Endodermal cell (in vitro differentiated cells): ENCODE measurements around the genes PITPNM2, MTRFR and SBNO1.

GRCh38 chr12:122872890-122873757 is 22.8 kb downstream of the VPS37B start:
- PRO-cap: no peak

DNA sequence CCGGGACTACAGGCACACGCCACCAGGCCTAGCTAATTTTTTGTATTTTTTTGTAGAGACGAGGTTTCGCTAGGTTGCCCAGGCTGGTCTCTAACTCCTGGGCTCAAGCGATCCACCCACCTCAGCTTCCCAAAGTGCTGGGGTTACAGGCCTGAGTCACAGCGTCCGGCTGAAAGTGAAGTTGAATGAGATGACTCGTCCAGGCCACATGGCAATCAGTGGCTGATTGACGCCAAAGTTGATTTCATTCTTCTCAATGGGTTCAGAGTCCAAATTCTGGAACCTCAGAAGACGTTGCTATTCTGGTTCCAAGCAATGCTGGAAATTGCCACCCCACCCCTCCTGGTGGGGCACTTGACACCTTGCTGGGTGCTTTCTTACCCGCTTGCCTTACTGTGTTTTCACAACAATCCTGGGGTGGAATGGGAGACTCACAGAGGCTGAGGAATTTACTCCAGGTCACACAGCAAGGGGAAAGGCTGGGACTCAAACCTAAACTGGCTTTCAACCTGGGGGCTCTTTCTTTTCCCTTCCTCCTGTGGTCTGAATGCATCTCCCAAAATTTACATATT is 14.8 kb downstream of the ABCB9 start:
- PRO-cap: no peak

DNA sequence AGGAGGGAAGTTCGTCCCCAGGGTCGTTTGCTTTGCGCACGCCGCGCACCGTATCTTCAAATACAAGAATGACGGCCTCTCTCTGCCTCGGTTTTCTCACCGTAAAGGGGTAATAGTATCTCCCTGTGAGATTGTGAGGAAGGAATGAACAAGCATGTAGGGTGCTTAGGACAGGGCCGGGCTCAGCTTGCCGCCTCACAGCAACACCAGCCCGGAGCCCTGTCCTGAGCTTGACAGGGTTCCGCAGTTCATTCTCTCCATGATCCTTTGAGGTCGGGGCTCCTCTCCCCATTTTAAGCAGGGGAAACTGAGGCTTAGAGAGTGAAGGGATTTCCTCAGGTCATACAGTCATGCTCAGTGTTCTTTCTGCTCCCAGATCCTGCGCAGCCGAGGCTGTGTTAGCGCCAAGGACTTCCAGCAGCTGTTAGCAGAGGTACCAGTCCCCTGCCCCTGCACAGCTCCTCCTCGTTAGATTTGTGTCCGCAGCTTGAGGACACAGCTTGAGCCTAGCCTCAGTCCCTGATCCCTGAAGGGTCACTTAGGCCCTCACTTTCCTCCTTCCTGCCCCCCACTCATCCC is 480 bp downstream of the OGFOD2 start:
- PRO-cap: bidirectional peak, plus-strand start outside the sequence, minus-strand start at position 476 of the sequence

DNA sequence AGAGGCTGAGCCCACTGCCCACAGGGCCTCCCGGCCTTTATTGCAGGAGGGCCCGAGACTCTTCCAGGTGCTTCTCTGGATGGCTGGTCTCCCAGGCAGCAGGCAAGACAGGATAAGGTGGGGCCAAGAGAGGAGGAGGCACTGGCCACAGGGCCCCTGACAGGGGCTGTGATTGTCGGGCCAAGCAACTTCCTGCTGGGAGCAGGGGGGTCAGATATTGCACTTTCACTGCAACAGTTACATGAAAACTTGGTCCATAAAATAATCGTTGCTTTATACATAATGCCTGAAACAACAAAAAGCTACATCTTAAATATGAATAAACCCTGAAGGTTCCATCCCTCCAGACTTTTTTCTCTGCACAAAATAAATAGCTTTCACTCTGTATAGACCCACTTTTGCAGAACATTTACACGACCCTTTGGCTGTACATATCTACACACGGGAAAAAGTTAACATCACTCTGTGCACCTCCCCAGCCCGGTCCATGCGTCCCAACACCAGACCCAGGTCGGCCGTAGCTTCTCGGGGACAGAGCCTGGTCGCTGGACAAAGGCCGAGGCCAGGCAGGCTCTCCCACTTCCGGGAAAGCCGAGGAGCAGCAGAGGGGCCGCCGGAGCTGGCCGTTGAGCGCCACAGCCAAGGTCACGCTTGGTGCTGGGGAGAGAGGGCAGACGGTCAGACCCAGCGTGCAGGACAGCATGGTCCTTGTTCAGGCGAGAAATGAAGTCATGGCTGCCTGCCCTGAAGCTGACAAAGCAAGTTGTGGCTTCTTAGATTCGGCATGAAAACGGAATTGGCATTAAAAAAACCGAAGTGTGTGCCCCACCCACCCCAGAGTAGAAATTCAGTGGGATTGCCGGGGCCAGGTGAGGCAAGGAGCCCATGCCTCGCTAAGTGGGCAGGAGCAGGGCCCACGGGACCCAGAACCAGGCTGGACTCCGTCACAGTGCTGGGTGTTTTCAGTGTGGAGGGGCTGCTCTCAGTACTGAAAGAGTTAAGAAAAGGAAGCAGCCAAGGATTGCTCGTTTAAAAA is 4.0 kb downstream of the ARL6IP4 start:
- PRO-cap: no peak

DNA sequence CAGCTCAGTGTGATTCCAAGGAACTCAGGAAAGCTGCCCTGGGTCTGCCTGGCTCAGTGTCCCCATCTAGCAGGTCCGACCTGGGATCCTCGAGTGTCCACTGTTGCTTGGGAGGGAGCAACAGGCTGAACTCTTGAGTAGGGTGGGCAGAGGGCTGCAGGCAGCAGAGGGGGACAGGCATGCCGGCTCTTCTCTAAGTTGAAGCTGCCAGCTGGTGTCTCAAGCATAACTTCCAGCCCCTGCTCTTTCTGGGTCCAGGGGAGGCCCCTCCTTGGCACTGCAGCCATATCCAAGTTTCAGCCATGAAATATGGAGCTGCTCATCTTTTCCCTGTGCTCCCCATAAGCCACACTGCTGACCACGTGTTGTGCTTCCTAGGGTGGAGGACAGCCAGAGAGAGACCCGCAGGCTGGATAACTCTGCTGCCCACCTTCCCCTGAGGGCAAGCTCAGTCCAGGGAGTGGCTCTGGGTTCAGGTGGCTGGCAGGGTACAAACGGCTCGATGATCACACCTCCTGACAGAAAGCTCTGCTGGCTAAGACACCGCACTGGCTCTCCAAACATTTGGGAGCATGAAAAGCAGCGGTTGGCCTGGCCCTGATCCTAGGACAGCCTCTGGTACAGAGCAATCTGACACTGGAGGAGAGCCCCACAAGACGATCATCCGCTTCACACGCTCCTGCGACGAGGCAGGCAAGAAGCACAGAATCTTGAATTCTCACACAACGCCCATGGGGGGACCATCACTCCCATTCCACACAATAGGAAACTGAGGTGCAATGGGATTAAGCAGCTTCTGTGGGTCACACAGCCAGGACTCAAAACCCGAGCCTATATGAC is 79.7 kb downstream of the PITPNM2 start:
- PRO-cap: no peak

DNA sequence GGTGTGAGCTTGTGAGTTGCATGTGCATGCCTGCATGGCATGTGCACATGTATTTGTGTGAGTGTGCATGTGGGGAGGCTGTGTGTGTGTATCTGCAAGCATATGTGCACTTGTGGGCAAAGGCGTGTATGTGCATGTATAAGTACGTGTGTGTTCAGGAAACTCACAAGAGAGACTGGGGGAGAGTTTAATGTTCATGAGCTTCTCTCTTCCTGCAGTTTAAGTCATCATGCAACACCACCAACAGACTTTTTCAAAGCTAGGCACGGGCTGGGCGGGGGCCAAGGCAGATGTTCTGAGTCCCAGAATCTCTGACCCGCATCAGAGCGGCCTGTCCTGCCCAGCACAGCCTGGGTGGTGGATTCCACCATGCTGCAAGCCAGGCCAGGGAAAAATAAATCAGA is 75.8 kb downstream of the PITPNM2 start:
- PRO-cap: no peak

- PRO-cap: no peak
Observed at GRCh38 chr12:123076779-123077754, 73.8 kb downstream of the PITPNM2 start.

- PRO-cap: no peak
Observed at GRCh38 chr12:123094601-123095102, 56.2 kb downstream of the PITPNM2 start.

GRCh38 chr12:123118462-123119166 is 32.3 kb downstream of the PITPNM2 start:
- PRO-cap: no peak

DNA sequence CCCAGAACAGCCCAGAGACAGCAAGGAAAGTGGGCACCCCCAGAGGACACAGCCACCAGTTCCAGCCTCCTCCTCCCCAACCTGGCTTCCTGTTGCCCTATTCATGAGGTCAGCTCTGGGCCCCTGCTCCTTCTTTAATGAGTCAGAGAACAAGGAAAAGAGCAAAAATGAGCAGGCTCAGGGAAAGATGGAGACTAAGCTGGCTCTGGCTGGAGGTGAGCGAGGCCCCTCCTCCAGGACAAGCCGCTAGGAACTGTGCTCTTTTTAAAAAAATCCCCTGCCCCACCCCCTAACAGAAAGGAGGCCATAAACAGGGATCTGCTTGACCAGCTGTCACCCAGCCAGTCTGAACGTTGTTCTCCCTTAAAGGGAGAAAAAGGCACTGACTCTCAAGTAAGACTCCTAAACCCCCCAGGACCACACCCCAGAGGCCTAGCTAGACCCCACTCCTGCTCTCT is 10.6 kb downstream of the PITPNM2 start:
- PRO-cap: no peak

DNA sequence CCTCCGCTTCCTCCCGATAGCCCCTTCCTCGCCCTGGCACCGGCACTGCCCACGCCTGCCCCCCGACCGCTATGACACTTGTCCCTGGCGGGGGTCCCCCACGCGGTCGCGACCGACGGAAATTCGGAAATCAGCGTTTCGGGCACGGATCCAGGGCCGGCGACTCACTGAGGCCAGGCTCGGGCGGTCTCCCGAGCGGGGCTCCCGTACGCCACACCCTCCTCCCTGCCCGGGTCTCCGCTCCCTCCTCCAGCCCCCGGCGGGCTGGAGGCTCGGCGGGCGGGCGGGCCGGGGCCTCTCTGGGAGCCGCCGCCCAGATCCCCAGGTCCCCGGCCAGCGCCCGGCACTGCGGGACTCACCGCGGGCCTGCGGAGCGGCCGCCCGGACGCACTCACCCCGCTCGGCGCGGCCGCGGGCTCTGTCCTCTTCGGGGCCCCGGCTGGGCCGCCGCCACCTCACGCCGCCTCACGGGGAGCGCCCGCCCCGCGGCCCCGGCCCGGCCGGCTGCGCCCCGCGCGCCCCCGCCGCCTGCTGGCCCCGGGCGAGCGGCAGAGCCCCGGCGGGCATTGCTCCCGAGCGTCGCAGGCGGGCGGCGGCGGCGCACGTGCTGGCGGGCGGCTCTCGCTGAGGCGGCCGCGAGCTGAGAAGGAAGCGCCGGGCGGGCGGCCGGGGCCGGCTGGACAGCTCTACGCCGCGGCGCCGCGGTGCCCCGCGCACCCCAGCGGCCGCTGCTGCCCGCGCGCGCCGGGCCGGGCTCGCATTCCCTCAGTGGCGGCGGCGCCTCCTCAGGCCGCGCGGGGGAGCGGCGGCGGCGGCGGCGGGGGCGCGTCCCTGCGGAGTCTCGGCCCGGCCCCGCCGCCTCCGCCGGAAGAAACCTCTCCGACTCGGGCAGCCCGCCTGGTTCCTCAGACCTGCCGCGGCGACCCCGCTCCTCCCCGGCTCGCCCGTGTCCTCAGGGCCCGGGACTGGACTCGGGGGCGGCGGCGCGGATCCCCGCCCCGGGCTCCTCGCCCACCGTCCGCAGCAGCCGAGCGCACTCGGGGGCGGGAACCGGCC is at the start of gene PITPNM2:
PITPNM2 (minus strand) TSS at position 733 of the 1,056 bp plus-strand sequence.
- PRO-cap: bidirectional peak, plus-strand start at position 324 of the sequence, minus-strand start at position 164 of the sequence; bidirectional peak, plus-strand start at position 575 of the sequence, minus-strand start at position 448 of the sequence; bidirectional peak, plus-strand start at position 869 of the sequence, minus-strand start at position 678 of the sequence; bidirectional peak, plus-strand start at position 958 of the sequence, minus-strand start at position 967 of the sequence

DNA sequence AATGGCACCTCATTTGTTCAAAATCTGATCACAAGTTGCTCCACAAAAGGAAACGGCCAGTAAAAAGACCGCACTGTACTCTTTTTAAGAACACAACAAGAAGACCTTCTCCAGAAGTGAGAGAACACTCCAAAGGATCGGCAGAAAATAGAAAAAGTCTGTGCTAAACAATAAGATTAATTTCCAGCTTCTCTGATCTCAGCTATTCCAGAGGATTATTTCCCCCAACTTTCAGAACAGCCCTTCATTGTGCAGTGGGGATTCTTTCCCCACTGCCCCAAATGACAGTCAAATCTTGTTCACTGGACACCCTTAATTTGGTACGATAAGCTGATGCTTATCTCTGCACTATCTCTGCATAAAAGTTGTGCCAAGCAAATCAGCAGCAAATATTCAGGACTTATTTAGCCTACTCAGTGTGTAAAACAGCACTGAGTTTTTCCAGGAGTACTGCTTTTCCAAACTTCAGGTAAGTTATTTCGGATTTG is 5.2 kb downstream of the MPHOSPH9 start:
- PRO-cap: no peak

- PRO-cap: no peak
Observed at GRCh38 chr12:123229043-123229679, 3.8 kb downstream of the MPHOSPH9 start.

DNA sequence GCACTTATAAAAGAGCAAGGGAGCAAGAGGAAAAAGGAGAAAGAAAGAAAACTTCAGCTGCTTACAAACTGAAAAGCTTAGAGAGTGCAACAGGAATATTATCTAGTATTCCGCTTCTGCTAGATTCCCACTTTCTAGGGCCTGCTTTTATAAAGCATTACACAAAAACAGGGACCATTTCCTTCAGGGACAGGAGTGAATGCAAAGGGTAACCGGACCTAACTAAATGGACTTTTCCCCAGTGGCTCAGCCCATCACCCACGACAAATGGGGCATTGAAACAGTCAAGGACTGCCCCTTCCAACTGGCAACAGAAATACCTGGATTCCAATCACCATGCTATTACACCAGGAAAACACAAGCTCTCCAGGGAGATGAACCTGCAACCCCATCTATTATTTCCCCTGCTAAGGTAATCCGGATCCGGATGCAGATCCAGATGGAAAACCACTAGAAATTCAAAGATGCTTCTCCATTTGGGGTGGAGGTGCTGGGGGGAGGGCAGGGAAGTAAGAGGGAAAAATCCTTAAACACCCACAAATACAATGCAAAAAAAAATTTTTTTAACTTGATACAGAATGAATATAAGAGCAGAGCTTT is 1.0 kb downstream of the MPHOSPH9 start:
- PRO-cap: no peak

- PRO-cap: bidirectional peak, plus-strand start at chr12:123233486, minus-strand start at chr12:123233101; unidirectional peak, plus-strand start at chr12:123233712
Observed at GRCh38 chr12:123233300-123234006, at the start of gene MTRFR. MTRFR (plus strand) TSS chr12:123233436.

GRCh38 chr12:123243825-123244379 is 10.7 kb downstream of the MTRFR start:
- PRO-cap: no peak

DNA sequence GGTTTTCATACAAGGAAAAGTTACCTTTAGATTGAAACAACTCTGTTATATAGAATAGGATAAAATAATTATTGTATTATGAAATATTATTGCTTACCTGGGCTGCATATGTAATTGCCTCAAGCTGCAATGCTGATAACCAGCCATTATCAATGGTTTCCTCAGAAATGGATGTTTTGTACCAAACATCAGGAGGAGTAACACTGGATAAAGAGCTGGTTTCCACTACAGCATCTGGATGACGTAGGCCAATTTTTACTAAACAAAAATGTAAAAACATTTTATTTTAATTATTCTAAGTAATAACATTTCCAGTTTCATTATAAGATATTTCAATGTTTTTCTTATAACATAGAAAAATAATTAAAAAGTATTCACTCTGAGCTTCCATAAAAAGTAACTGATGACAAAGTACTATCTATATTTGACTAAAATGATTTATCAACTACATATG is 30.7 kb downstream of the SBNO1 start:
- PRO-cap: no peak

GRCh38 chr12:123364609-123365532 is at the start of gene SBNO1:
SBNO1 (minus strand) TSS chr12:123364847.
- PRO-cap: bidirectional peak, plus-strand start at chr12:123364761, minus-strand start at chr12:123364838; bidirectional peak, plus-strand start at chr12:123365399, minus-strand start at chr12:123365218

DNA sequence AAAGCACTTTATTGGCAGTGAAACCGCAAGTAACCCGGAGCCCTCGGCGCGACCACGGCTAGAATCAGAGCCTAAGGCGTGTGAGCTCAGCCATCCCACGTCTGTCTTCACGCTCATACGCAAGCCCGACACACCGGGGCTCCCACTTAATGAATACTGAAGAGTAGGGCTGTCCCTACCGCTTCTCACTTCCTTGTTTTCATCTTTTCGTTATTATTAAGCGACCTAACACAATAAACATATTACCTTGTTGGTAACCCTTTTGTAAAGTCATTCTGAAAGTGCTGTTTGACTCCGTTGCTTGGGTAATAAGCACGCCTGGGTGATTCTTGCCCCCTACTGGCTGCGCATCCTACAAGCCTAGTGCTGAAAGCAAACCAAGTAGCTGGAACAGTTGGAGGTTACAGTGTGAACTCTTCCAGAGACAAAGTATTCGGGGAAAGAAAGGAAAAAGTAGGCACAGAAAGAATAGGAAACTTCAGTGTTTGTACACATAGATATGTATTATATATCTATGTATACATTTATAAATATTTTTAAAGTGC is 958 bp upstream of the SBNO1 start:
- PRO-cap: bidirectional peak, plus-strand start at position 61 of the sequence, minus-strand start at position 66 of the sequence

GRCh38 chr12:123388876-123389604 is 5.1 kb downstream of the KMT5A start:
- PRO-cap: bidirectional peak, plus-strand start at chr12:123388946, minus-strand start at chr12:123388795; unidirectional peak, plus-strand start at chr12:123389132